Vermiform appendix (tissue), 1 donor: Measurements from ENCODE around the gene VTI1A.

GRCh38 chr10:110511109-110511421, 13.4 kb downstream of the DUSP5 start:
- PRO-cap, result no peak

GRCh38 chr10:110578478-110578861, 11.0 kb downstream of the SMC3 start:
- PRO-cap, result no peak

DNA sequence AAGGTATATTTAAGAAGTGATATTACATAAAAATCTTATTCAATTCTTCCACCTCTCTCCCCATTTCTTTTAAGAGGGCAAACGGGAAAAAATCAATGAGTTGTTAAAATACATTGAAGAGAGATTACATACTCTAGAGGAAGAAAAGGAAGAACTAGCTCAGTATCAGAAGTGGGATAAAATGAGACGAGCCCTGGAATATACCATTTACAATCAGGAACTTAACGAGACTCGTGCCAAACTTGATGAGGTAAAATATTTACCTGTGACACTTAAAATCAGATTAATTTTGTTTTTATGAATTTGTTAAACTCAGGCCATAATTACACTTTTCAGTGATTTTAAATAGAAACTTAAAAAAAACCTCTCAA, 14.3 kb downstream of the SMC3 start:
- PRO-cap, result no peak

DNA sequence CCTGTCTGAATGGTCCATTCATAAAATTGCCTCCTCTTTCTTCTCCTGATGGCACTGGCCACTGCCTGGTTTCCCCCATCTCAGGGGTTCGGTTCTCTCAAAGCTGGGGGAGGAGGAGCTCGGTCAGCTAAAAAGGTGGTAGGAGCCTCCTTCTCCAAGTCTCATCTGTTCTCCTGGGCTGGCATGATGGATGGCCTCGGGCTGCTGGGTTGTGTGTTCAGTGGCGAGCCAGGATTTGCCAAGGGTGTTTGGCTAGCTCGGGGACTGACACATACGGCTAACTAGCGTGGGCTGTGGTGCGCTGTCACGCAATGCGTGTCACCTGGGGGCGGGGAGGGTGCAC, 36.2 kb downstream of the RBM20 start:
- PRO-cap, result no peak

- PRO-cap, result no peak
Observed at GRCh38 chr10:110773984-110775063, 97.4 kb upstream of the PDCD4 start.

GRCh38 chr10:110790006-110790437, 81.7 kb upstream of the PDCD4 start:
- PRO-cap, result no peak

DNA sequence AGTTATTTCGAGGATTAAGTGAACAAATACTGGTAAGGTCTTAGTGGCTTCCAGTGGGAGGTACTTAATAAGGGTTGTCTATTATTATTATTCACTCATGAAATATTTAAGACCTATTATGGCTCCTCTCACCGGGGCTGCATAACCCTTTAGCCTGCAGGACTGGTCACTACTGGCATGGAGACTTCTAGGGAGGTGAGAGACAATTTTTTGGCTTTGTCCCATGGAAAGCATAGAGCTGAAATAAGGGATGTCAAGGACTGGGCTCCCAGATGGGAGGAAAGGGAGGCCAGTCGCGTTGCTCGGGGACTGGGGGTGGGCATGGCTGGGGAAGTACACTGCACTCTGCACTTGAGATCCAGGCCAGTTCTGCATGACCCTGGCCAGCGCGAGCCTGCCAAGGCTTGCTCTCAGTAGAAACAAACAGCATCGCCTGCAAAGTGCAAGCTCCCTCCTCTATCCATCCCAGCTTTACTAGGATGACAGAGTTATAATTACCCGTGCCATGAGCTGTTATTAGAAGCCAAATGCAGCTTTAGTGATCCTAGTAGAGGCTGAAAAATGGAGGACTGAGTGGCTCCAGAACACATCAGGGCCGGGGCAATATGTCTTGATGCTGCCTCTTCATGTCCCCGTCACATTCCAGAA, 43.9 kb upstream of the PDCD4 start:
- PRO-cap, result no peak

DNA sequence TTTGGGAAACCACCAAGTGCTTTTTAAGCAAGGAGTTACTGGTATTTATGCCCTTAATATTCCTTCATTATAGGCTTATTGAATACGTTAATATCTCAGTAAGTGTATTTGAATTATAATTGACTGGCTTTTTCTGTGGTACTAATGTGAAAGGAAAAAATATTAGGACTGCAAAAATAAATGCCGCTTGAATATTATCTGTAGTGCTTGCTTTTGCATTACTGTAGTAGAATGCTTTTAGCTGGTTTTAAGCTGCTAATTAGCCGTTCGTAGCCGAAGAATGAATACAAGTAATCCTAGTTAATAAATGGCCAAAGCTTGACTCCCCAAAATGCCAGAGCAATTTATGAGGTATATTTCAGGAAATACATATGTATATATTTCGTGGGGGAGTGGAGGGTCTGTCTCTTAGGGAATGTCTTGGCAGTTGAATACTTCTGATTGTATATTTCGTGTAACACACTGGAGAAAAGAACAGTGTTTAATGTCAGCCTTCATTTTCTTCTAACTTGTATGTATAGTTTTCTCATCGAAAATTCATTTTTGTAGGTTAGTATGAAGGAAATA, 1.4 kb downstream of the PDCD4 start:
- PRO-cap, result no peak

GRCh38 chr10:110880869-110881621, 9.3 kb downstream of the PDCD4 start:
- PRO-cap, result no peak

DNA sequence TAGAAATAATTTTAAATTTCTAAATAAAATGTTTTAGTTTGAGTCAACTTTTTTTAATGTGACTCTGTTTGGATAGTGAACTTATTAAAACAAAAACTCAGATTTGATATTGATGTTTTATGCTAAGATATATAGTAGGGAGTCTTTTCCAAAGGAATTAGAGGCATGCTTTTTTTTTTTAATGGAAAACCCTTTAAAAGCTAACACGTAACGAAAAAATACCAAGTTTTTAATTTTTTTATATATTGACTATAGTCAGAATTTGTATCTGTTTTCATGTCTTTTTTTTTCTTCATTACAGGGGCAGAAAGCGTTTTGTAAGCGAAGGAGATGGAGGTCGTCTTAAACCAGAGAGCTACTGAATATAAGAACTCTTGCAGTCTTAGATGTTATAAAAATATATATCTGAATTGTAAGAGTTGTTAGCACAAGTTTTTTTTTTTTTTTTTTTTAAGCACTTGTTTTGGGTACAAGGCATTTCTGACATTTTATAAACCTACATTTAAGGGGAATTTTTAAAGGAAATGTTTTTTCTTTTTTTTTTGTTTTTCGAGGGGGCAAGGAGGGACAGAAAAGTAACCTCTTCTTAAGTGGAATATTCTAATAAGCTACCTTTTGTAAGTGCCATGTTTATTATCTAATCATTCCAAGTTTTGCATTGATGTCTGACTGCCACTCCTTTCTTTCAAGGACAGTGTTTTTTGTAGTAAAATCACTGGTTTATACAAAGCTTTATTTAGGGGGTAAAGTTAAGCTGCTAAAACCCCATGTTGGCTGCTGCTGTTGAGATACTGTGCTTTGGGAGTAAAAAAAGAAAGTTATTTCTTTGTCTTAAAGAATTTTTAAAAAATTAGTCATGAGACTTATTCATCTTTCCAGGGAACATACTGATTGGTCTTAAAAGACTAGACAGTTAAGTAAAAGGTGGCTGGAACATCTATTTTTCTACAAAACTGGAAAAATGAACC, 21.0 kb downstream of the BBIP1 start:
- PRO-cap, result no peak

GRCh38 chr10:110901925-110902985, 16.7 kb downstream of the BBIP1 start:
- PRO-cap, result no peak

DNA sequence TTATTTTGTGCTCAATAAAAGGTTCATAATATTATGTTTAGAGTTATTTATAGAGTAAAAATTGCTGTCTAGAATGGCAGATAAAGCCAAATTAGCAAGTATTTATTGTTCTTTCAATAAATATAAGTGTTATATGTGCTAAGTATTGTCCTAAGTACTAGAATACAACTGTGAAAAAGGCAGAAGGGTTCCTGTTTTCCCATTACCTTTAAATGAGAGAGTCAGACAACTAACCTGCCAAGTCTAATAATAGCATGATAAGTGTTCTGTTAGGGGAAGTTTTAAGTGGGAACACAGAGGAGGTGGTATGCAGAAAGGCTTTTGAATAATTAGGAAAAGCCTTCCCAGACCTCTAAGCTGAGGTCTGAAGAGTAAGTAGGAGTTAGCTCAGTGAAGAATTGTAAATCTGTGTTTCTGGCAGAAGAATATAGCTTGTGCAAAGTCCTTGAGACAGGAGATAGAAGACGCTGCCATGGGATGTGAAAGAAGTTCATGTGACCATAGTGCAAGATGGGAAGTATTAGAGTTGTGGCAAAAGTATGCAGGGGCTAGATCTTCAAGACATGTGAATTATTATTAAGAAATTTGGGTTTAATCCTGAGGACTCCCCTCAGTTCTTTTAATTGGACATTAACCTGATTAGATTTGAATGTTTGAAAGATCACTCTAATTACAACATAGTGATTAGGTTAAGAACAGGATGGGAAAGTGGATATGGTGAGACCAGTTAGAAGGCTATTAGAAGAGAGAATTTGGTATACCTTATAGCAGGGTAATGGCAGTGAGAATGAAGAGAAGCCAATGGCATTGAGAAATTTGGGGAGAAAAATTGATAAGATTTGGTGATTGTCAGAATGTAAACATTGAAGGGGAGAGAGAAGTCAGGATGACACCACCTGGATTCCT, 12.6 kb downstream of the SHOC2 start:
- PRO-cap, result no peak

DNA sequence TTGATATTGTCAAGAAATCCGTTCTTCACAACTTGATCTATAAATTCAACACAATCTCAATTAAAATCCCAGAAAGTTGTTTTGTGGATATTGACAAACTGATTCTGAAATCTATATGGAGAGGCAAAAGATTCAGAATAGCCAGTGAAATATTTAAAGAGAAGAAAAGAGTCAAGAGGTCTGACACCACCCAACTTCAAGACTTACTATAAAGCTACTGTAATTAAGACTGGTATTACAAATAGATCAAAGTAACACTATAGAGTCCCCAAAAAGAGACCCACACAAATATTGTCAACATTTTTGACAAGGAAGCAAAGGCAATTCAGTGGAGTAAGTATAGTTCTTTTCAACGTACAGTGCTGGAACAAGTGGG, 52.3 kb upstream of the ADRA2A start:
- PRO-cap, result no peak

GRCh38 chr10:112224744-112224943, 41.1 kb upstream of the GPAM start:
- PRO-cap, result no peak

GRCh38 chr10:112227122-112228095, 43.8 kb upstream of the GPAM start:
- PRO-cap, result no peak

DNA sequence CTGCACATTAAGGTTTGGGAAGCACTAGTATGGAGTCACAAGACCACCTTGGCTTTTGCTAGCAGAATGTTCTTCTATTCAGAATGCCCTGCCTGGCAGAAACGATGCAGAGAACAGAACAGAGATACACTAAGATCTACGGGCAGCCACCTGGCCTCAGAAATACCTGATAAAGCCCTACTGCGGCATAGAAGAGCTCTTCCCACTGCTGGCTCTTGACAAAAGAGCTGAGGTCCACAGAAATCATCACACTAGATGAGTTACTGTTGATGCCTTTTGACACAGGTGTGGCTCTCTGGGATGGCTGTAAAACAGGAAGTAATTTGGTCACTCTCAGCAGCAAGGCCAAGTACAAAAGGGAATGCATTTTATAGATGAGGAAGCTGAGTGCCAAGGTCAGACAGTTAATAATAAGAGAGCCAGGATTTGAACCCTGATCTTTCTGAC, 35.0 kb upstream of the ACSL5 start:
- PRO-cap, result no peak

GRCh38 chr10:112364914-112365563, 8.9 kb upstream of the ACSL5 start:
- PRO-cap, result no peak

DNA sequence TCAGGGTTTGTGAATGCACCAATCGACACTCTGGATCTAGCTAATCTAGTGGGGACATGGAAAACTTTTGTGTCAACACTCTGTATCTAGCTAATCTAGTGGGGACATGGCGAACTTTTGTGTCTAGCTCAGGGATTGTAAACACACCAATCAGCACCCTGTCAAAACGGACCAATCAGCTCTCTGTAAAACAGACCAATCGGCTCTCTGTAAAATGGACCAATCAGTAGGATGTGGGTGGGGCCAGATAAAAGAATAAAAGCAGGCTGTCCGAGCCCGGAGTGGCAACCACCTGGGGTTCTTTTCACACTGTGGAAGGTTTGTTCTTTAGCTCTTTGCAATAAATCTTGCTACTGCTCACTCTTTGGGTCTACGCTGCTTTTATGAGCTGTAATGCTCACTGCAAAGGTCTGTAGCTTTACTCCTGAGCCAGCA, 1.8 kb upstream of the ACSL5 start:
- PRO-cap, result no peak

DNA sequence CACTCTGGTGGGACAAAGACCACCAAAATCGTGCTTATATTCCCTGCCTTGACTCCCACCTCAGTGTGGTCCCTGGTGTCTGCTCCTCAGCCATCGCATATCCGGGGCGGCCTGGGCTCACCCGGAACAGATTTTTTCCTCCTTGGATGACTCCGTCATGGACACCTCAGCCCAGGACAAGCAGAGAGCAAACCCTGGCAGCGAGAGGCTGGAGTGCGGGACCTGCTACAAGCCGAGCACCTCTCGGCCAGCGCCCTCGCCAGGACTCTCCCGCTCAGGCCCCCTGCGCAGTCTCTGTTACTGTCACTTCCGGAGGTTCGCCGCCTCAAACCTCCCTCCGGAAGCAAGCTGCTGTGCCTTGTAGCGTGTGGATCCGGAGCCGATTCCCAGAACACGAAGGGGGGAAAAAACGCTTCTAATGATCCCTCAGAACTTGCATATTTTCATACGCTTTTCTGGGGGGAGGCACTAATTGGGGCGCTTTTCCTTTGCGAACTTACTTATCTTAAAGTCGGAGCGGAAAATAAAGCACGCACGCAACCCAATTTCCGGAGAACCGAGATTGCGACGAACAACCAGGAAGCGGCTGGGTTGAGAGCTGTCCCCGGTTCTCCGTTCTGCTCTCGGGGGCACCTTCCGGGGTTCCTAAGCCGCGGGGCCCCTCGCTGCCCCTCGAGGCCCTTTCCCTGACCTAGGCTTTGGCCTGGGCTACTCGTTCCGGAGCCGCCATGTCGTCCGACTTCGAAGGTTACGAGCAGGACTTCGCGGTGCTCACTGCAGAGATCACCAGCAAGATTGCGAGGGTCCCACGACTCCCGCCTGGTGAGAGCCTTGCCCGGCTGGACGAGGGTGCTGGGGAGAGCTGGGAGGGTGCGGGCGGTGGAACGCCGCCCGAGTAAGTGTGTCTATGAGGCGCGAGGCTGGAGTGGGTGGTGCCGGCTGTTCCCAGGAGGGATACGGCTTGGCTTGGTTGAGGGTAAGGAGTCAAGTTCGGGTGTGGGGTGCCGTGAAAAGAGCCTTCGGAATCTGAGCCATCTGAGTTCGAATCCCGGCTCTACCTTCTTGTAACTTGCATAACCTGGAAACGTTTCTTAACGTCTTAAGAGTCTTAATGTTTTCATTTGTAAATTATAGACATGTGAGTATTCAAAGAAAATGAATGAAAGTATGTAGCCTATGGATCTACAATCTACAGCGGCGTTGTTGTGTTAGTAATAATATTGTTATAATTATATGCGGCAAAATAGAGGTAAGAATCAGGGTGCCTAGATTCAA, at the start of gene VTI1A:
TSS of gene VTI1A (plus strand) at position 570 of the 1,275 bp plus-strand sequence.
- PRO-cap, result bidirectional peak, plus-strand start at position 578 of the sequence, minus-strand start at position 269 of the sequence

DNA sequence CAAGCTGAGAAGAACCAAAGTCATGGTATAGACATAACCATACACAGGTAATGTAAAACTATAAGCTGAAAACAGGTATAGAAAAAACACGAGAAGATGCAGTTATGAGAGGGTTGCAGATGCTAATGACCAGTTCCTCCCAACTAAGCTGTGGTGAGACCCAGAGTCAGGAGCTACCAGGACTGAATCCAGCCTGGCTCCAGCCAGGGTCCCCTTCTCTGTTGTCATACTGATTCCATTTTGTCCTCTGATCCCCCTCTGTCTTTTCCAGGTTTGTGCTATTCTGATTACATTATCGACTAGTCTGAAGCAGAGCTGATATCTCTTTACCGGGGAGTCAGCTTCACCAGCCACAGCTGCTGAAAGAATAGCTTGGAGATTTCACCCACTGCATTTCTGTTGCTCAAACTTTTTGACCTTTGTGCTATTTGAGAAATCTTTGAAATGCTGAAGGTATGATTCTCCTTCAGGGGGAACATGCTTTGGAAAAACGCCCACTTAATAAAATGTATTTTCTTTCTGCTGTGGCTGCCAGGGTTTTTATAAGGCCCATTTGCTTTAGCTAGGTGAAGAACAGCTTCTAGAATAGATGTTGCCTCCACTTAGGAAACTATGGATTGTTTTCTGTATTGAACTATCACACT, 197.8 kb upstream of the TCF7L2 start:
- PRO-cap, result no peak